K562 (cell line): ENCODE measurements around the gene RUBCN.

DNA sequence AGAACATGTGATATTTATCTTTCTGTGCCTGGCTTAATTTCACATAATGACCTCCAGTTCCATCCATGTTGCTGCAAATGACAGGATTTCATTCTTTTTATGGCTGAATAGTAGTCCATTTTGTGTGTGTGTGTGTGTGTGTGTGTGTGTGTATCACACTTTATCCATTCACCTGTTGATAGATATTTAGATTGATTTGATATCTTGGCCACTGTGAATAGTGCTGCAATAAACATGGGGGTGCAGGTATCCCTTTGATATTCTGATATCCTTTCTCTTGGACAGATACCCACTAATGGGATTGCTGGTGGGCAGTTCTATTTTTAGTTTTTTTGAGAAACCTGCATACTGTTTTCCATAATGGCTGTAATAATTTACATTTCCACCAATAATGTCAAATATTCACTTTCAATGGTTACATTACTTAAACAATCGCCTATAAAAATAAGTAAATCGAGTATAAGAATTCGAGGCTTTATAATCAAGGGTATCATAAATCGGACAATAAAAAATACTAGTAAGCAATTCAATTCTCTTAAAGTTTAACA lies 18.1 kb downstream of the DLG1 start:
- RAMPAGE, long total RNA: no peak
- RRBS: no CpG with 5 or more reads among the region's 4 CpGs
PRO-cap:
- standard: no peak
- CoPRO, capped RNA only, 2 experiments: no peak in any of the 2 experiments
- CoPRO, capped and uncapped RNA, 2 experiments: no peak in any of the 2 experiments
- CoPRO, uncapped RNA only, 2 experiments: no peak in any of the 2 experiments
CAGE:
- cytosol, long polyA plus RNA: no peak
- long polyA plus RNA: no peak
- nucleolus, long total RNA: no peak
- nucleus, long polyA plus RNA: no peak

- RAMPAGE, long total RNA: no peak
- RRBS: no CpG with 5 or more reads among the region's 16 CpGs
PRO-cap:
- standard: no peak
- CoPRO, capped RNA only, 2 experiments: no peak in any of the 2 experiments
- CoPRO, capped and uncapped RNA, 2 experiments: no peak in any of the 2 experiments
- CoPRO, uncapped RNA only, 2 experiments: no peak in any of the 2 experiments
CAGE:
- cytosol, long polyA plus RNA: no peak
- long polyA plus RNA: no peak
- nucleolus, long total RNA: no peak
- nucleus, long polyA plus RNA: no peak
Observed at GRCh38 chr3:197356370-197356892, 58.0 kb upstream of the DLG1 start.

DNA sequence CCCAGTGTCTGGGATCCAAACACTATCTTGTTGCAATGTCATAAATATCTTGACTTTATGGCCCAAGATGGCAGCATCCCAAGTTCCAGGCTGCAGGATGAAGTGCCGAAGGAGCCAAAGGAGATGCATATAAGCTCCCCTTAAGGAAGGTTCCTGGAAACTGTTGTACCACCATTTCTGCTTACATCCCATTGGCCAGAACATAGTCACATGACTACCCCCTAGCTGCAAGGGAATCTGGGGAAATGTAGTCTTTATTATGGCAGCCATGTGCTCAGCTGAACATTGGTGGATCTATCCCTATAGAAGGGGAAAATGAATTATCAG lies 54.3 kb downstream of the BDH1 start:
- RAMPAGE, long total RNA: no peak
- RRBS: no CpG with 5 or more reads among the region's 1 CpG
PRO-cap:
- standard: no peak
- CoPRO, capped RNA only, 2 experiments: no peak in any of the 2 experiments
- CoPRO, capped and uncapped RNA, 2 experiments: no peak in any of the 2 experiments
- CoPRO, uncapped RNA only, 2 experiments: no peak in any of the 2 experiments
CAGE:
- cytosol, long polyA plus RNA: no peak
- long polyA plus RNA: no peak
- nucleolus, long total RNA: no peak
- nucleus, long polyA plus RNA: no peak

DNA sequence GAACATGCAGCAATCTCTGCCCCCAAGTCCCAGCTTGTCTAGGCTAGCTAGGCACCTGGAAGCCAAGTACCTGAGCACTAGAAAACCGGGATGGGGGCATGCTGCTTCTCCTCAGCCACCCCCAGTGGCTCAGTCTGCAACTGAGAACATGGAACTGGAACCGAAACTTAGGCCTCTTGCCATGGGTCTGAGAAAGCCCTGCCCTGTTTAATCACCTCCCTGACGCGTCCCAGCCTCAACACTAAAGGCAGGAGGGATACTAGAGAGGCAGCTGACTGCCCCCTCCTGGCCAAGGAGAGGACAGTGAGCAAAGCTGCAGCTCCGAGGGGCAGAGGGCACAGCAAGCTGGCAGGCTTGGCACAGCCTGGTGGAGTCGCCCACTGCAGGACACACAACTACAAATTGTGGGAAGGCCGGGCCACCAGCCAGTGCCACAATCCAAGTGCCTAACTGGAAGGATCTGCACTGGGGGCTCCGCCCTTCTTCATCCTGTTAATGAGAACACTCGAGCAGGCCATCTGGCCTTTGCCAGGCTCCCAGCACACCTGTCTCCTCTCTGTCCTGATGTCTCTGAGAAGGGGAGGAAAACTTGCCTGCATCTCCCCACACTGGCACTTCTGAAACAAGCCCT lies 53.8 kb downstream of the BDH1 start:
- RAMPAGE, long total RNA: no peak
- RRBS: no CpG with 5 or more reads among the region's 9 CpGs
PRO-cap:
- standard: no peak
- CoPRO, capped RNA only, 2 experiments: no peak in any of the 2 experiments
- CoPRO, capped and uncapped RNA, 2 experiments: no peak in any of the 2 experiments
- CoPRO, uncapped RNA only, 2 experiments: no peak in any of the 2 experiments
CAGE:
- cytosol, long polyA plus RNA: no peak
- long polyA plus RNA: no peak
- nucleolus, long total RNA: no peak
- nucleus, long polyA plus RNA: no peak

- RAMPAGE, long total RNA: no peak
- RRBS: no CpG with 5 or more reads among the region's 18 CpGs
PRO-cap:
- standard: no peak
- CoPRO, capped RNA only, 2 experiments: no peak in any of the 2 experiments
- CoPRO, capped and uncapped RNA, 2 experiments: no peak in any of the 2 experiments
- CoPRO, uncapped RNA only, 2 experiments: no peak in any of the 2 experiments
CAGE:
- cytosol, long polyA plus RNA: no peak
- long polyA plus RNA: no peak
- nucleolus, long total RNA: no peak
- nucleus, long polyA plus RNA: no peak
Observed at GRCh38 chr3:197522063-197522927, 33.5 kb downstream of the BDH1 start.

DNA sequence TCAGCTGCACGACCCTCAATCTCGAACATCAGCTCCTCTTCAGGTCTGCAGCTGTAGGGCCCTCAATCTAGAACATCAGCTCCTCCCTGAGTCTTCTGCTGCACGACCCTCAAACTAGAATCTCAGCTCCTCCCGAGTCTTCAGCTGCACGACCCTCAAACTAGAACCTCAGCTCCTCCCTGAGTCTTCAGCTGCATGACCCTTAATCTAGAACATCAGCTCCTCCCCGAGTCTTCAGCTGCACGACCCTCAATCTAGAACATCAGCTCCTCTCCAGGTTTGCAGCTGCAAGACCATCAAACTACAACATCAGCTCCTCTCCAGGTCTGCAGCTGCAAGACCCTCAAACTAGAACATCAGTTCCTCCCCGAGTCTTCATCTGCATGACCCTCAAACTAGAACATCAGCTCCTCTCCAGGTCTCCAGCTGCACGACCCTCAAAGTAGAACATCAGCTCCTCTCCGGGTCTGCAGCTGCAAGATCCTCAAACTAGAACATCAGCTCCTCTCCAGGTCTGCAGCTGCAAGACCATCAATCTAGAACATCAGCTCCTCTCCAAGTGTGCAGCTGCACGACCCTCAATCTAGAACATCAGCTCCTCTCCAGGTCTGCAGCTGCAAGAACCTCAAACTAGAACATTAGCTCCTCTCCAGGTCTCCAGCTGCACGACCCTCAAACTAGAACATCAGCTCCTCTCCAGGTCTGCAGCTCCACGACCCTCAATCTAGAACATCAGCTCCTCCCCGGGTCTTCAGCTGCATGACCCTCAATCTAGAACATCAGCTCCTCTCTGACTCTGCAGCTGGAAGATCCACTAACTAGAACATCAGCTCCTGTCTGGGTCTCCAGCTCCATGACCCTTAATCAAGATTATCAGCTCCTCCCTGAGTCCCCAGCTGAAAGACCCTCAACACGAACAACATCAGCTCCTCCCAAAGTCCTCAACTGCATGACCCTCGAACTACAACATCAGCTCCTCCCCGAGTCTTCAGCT lies 84.5 kb upstream of the BDH1 start:
- RAMPAGE, long total RNA: no peak
- RRBS: no CpG with 5 or more reads among the region's 17 CpGs
PRO-cap:
- standard: no peak
- CoPRO, capped RNA only, 2 experiments: no peak in any of the 2 experiments
- CoPRO, capped and uncapped RNA, 2 experiments: no peak in any of the 2 experiments
- CoPRO, uncapped RNA only, 2 experiments: no peak in any of the 2 experiments
CAGE:
- cytosol, long polyA plus RNA: no peak
- long polyA plus RNA: no peak
- nucleolus, long total RNA: no peak
- nucleus, long polyA plus RNA: no peak

DNA sequence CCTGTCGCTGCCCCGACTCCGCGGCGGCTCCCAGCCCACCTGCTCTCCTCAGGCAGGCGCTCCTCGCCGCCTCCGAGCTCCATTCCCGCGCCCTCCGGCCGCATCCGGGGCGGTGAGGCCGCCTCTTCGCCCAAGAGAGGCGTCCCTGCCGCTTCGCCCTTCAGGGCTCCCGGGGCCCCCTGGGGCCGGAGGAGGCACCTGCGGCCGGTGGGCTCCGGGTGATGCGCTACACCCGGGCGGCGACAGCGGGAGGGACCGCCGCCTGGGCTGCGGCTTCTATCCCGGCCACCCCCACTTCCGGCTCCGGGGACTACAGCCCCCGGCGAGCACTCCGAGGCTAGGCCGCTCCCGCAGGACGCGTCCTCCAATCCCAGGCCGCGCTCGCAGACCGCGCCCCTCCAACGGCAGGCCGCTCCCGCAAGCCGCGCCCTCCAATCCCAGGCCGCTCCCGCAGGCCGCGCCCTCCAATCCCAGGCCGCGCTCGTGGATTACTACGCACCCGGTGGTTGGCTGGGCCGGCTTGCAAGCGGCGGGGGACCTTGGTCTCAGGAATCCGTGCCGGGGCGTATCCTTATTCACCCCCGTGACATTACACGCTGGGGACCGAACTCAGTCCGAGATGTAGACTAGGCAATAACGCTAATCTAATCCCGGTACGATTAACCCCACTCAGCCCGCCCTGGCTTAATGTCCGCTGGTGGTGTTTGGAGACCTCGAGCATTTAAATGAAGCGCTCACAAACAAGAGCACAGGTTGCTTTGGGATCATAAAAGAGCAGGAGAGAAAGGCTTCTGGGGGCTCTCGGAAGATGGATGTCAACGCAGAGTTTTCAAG lies at the start of gene RUBCN:
Gene RUBCN (minus strand): TSS at position 289 of the 834 bp plus-strand sequence.
- RAMPAGE, long total RNA: start-site peak on the minus strand centred at position 51 of the sequence, 466 bp wide, 7 and 16 reads in 2 replicates
- RRBS: 2% methylated on average over 30 of the region's 81 CpGs
PRO-cap:
- standard: unidirectional peak, minus-strand start at position 96 of the sequence; bidirectional peak, plus-strand start at position 592 of the sequence, minus-strand start at position 299 of the sequence
- CoPRO, capped RNA only, 2 experiments: peak in 2 of 2 experiments; most common plus-strand start position 574 of the sequence (in 2); most common minus-strand start position 280 of the sequence (in 1)
- CoPRO, capped and uncapped RNA, 2 experiments: peak in 2 of 2 experiments; most common plus-strand start position 574 of the sequence (in 2); most common minus-strand start position 299 of the sequence (in 1)
- CoPRO, uncapped RNA only, 2 experiments: peak in 2 of 2 experiments; most common plus-strand start position 581 of the sequence (in 1); most common minus-strand start position 278 of the sequence (in 1)
CAGE:
- cytosol, long polyA plus RNA: no peak
- long polyA plus RNA: no peak
- nucleolus, long total RNA: no peak
- nucleus, long polyA plus RNA: start-site peak on the plus strand centred at position 552 of the sequence, 158 bp wide, 91 and 44 reads in 2 replicates

DNA sequence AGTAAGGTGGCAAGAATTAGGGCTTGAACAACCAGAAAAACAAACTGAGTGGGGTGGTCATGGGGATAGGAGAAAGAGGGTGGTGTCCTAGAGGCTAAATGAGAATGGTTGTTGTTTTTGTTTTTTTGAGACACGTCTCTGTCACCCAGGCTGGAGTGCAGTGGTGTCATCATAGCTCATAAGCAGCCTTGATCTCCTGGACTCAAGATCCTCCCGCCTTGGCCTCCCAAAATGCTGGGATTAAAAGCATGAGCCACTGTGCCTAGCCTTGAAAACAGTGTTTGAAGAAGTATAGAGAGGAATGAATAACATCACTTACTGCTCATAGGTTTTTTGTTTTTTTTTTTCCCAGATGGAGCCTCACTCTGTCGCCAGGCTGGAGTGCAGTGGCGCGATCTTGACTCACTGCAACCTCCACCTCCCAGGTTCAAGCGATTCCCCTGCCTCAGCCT lies 53.3 kb downstream of the LRCH3 start:
- RAMPAGE, long total RNA: no peak
- RRBS: no CpG with 5 or more reads among the region's 6 CpGs
PRO-cap:
- standard: no peak
- CoPRO, capped RNA only, 2 experiments: no peak in any of the 2 experiments
- CoPRO, capped and uncapped RNA, 2 experiments: no peak in any of the 2 experiments
- CoPRO, uncapped RNA only, 2 experiments: no peak in any of the 2 experiments
CAGE:
- cytosol, long polyA plus RNA: no peak
- long polyA plus RNA: no peak
- nucleolus, long total RNA: no peak
- nucleus, long polyA plus RNA: no peak